Left colon (tissue), 1 donor: Measurements from ENCODE around the genes PRSS50 and PTPN23.

GRCh38 chr3:46206197-46206637, 1.9 kb downstream of the CCR1 start:
- PRO-cap: bidirectional peak, plus-strand start at chr3:46206504, minus-strand start at chr3:46206378

GRCh38 chr3:46206638-46207083, 1.5 kb downstream of the CCR1 start:
- PRO-cap: no peak

- PRO-cap: no peak
Measured at GRCh38 chr3:46386001-46386754, 15.4 kb downstream of the CCR5 start.

DNA sequence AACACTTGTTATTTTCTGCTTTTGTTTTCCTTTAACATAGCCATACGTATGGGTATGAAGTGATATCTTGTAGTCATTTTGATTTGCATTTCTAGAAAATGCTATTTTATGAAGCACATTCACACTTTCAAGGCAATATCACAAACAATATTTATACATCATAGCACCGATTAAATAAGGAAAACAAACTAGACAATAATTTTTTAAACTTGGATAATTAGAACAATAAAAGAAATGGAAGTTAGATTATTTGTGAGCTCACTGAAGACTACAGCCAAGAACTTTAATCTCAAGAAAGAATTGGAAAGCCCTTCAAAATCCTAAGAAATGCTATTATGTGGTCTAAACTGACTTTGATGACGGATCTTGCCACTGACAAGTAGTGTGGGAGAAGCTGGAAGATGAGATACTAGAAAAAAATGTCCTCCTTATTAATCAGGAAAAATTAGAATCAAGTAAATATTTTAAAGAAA, 15.3 kb downstream of the RTP3 start:
- PRO-cap: no peak

- PRO-cap: no peak
Measured at GRCh38 chr3:46545700-46546441, 20.2 kb downstream of the LRRC2 start.

GRCh38 chr3:46563717-46565078, 1.9 kb downstream of the LRRC2 start:
- PRO-cap: no peak

GRCh38 chr3:46663740-46664447, 29.6 kb downstream of the ALS2CL start:
- PRO-cap: no peak

GRCh38 chr3:46664831-46665398, 28.6 kb downstream of the ALS2CL start:
- PRO-cap: no peak

DNA sequence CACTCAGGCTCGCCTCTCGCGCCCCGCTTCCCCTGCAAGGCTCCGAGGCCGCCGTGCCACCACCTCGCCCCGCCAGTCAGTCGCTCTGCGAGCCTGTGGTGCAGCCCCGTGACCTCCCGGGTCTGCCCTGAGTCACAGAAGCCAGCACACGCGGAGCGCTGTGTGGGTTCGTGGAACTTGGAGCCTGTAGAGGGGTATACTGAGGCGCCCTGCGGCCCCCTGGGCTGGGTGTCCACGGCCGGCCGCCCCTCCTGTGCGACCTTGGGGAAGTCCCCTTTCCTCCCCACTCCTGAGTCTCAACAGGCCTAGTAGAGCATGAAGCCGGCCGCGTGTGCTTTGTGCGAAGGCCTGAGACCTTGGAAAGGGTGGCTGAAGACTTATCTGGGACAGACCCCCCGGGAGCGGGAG, 495 bp upstream of the ALS2CL start:
- PRO-cap: unidirectional peak, minus-strand start at position 87 of the sequence

DNA sequence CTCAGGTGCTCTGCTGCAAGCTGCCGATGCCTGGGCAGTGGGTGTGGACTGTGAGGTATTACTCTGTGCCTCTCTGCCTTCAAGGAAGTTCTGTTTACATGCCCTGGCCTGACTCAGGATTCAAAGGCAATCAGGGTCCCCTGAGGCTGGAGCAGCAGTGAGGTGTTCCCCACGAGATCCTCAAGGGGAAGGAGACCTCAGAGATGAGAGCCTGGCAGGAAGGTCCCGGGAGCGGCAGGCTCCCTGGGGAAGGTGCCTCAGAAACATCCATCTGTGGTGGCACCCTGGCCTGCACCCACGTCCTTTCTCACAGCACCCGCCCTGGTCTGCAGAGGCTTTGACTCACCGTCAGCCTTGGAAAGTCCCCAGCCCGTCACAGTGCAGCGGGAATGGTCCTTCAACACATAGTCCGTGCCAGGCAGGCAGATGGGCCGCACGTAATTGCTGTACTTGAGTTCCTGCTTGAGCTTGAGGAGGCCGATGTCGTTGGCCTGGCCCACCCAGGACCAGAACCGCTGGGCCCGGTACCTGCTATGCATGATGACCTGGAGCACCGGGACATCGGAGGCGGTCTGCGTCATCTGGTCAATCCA, 3.7 kb downstream of the PRSS50 start:
- PRO-cap: no peak

GRCh38 chr3:46717550-46718107, at the start of gene PRSS50:
PRSS50 (minus strand) TSS chr3:46717869.
- PRO-cap: no peak

DNA sequence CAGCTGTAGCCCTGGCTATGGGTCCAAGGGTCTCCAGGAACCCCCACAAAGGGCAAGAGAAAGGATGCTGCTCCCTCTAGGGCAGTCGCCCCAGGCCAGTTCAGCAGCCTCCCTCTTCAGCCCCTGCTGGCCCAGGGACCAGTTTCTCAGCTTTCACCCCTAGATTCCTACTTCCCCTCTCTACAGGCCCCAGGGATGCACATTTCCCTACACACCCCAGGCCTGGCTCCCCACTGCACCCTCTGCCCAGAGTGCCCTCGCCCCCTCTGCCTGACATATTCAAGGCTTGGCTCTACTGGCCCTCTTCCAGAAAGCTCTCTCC, 990 bp upstream of the MYL3 start:
- PRO-cap: no peak

DNA sequence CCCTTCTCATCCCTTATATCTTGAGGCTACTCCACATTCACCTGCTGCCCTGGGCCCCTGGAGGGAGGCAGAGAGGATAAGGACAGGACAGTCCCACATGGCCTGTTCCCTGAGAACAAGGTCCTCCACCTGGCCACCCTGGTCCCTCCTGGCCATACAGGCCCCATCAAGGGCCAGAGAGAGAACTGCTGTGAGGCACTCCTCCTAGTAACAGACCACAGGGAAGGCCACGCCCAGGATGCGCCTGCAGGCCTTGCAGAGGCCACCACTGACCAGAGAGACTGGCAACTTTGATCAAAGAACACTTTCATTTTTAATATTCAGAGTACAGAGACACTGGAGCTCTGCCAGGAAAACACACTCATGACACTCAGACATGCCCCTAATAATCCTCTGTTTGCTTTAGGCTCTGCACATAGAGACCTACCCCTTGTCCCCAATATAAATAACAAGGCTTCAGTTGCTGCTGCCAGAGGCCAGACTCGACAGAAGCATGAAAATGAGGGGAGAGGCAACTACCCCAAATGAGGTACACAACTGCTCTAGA, 44.9 kb downstream of the CCDC12 start:
- PRO-cap: no peak

GRCh38 chr3:46988705-46989940, 9.7 kb downstream of the NBEAL2 start:
- PRO-cap: no peak

DNA sequence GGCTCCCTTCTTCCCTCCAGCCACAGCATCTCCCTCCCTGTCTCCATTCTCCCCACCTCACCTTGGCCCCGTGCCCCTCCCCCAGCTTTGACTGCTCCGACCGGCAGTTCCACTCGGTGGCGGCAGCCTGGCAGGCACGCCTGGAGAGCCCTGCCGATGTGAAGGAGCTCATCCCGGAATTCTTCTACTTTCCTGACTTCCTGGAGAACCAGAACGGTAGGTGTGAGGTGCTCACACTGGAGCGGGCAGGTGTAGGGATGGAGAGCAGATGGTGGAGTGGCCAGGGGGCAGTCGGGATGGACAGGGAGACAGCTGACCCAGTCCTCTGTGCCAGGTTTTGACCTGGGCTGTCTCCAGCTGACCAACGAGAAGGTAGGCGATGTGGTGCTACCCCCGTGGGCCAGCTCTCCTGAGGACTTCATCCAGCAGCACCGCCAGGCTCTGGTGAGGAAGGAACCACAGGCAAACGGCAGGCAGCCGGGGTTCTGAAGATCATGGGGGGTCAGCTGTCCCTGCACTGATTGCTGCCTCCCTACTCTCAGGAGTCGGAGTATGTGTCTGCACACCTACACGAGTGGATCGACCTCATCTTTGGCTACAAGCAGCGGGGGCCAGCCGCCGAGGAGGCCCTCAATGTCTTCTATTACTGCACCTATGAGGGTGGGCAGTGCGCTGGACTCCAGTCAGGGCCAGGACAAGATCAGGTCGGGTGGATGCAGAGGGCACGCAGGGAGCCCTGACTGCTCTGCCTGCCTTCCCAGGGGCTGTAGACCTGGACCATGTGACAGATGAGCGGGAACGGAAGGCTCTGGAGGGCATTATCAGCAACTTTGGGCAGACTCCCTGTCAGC, 26.2 kb downstream of the NBEAL2 start:
- PRO-cap: no peak

DNA sequence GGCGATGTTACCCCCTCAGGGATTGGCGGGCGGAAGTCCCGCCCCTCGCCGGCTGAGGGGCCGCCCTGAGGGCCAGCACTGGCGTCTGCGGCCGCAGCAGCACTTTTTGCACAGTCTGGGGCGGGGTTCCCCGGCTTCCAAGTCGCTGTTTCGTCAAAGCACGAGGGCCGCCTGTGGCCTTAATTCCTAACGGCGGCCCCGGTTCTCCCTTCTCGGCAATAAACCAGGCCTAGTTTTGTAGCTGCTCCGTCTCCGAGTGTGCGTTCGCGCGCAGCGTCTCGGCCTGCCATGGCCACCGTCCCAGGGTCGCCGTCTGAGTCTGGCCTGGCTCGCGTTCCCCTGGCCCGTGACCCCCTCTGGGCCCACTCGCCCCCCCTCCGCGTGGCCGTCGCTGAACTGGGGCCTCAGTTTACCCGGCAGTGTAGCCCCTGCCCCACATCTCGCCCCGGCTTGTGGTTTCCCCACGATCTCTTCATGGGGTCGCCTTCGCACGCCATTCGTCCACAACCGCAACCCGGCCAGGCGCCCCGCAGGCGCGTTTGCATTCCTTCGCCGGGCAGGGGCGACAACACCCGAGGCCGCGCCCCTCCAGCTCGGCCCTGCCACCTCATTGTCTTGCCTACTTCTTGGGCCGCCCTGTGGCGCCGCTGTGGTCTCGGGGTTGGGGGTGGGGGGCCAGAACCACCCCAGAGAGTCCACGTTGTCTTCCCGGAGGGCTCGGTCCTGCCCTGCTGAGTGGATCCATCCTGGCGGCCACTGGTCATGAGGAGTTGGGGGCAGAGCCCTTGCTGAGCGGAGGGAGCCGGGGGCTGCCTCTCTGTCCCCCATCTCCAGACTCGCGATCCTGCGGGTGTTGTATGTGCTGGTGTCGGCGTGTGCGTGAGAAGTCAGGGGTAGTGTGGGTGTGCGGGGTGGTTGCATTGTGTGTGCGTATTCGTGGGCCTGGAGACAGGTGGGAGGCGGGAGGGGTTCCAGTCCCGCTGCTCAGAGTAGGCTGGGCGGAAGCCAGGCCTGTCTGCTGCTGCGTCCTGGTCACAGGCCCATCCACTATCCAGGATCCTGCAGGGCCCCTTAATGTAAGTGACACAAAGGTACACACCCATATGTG, 30.4 kb downstream of the NBEAL2 start:
- PRO-cap: bidirectional peak, plus-strand start at position 113 of the sequence, minus-strand start outside the sequence; bidirectional peak, plus-strand start at position 411 of the sequence, minus-strand start at position 147 of the sequence

- PRO-cap: no peak
Measured at GRCh38 chr3:47018778-47019558, 39.5 kb downstream of the NBEAL2 start.

DNA sequence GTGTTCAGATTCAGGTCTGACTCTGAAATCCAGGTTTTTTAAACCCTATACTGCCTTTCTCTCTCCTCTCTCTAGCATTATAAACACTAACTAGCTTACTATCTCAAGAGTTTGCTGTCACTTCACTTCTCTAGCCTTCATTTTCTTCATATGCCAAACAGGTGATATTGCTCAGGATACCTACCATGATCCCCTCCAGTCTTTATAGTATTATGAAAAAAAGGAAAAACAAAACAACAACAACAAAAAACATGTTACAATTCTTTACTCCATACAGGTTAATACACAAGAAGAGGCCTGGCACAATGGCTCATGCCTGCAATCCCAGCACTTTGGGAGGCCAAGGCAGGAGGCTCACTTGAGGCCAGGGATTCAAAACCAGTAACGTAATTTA, 2.6 kb downstream of the SETD2 start:
- PRO-cap: no peak

DNA sequence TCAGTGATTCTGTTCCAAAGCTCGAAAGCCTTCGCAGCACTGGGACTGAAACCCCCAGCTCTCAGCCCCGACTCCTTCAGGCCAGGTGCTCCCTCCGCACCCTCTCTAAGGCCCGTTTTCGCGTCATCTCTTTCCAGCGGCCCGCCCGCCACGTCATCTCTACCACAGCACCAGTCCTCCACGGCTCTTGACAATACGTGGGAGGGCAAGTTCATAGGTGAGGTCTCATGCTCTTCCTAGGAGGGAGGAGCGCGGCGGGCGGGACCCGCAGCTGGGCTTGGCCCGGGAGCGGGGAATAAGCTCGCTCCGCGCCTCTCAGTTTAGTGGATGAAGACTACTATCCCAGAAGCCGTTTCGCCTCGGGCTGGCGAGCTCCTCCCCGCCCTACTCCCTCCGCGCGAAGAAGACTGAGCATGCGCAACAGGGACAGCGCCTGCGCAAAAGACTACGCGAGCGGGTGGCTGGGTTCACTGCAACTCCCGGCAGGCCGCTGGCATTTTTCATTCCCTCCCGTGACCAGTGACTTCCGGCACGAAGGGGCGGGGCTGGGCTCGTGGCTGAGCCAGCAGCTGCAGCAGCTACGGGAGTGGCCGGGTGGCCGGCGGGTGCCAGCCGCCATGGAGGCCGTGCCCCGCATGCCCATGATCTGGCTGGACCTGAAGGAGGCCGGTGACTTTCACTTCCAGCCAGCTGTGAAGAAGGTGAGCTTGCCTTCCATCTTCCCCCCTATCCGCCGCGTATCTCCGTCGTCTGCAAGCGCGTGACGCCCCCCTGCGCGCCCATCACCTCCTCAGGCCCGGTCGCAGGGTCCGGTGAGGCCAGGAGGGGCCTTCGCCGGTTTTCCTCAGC, at the start of gene PTPN23:
Gene PTPN23 (plus strand): TSS at position 542 of the 849 bp plus-strand sequence.
- PRO-cap: bidirectional peak, plus-strand start at position 270 of the sequence, minus-strand start at position 107 of the sequence; bidirectional peak, plus-strand start at position 532 of the sequence, minus-strand start at position 297 of the sequence

DNA sequence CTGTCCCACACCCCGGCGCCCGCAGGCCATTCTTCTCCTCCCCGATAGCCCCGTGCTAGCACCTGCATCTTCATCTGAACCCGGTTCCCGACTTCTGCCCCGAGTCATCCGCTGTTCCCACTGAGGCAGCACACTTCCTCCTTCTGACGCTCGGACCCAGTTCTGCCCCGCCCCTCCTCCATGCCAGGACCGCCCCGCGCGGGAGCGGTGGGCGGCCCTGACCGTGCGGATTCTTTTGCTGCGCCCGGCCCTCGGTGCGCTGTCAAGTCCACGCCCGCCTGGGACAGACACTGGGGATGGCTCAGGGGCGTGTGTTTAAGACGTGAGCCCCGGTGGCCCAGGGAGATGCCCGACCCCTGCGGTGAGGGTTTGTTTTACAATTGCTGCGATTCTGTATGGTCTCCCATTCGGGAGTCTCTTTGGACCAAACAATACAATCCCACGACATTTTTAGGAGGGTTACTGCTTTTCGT, 544 bp downstream of the PTPN23 start:
- PRO-cap: bidirectional peak, plus-strand start at position 286 of the sequence, minus-strand start at position 83 of the sequence